ENCODE measurements around a stretch of chr3.

DNA sequence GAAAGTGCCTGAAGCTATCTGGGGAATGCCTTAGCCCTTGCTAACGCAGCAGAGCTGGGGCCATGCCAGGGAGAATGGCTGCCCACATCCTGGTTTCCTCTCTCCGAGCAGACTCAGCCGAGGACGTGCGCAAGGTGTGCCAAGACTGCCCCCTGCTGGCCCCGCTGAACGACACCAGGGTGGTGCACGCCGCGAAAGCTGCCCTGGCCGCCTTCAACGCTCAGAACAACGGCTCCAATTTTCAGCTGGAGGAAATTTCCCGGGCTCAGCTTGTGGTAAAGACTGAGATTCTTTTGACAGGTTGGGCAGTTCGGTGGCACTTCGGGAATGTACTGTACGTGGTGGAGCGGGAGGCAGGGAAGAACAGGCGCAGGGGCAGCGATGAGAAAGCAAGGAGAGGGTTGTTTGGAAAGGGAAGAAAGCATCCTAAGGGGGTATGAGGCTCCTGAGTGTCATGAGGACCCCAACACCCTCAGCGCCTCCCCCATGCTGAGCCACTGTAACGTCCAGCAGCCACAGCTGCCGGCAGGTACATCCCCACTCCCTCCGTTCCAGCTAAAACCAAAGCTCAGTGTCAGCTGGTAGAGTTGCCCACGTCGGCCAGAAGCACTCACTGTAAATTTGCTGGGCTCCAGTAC, 4.3 kb downstream of the AHSG start:
- PRO-cap = no peak
- RRBS = no CpG with 5 or more reads among the region's 26 CpGs

- PRO-cap = no peak
- RRBS = no CpG with 5 or more reads among the region's 2 CpGs
Observed at GRCh38 chr3:186717703-186718007, 496 bp downstream of the KNG1 start.

DNA sequence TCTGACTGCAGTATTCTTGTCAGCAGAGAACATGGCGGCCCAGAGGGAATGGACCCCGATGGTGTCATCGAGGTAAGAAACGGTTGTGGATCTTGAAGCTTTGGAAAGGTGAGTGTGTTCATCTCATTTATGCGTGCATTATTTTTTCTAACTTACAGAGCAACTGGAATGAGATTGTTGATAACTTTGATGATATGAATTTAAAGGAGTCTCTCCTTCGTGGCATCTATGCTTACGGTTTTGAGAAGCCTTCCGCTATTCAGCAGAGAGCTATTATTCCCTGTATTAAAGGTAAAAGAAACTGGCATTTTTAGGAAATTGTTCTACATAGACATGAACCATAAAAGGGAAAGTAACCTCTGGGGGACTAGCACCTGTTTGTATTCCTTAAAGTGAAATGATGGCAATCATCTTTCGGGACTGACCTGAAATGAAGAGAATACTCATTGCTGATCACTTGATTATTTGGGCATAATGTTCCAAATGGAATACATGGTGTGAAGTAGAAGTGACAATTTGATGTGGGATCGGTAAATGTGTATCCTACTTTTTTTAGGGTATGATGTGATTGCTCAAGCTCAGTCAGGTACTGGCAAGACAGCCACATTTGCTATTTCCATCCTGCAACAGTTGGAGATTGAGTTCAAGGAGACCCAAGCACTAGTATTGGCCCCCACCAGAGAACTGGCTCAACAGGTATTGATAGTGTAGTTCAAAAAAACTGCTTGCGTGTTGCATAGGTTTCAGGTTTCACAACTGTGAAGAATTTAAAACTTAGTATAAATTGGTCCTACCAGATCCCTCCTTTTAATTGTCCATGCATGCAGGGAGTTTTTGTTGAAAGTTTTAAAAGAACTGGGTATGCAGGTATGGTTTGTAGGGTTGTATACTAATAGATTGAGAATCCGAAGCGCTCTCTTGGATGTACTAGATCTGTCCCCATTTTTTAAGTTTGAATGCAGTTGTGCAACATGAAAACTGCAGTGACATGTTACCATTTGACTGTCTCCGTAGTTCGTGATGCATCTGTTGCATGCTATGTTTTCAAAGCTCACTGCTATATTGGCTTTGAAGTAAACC, 1.4 kb downstream of the EIF4A2 start:
- PRO-cap = no peak
- RRBS = no CpG with 5 or more reads among the region's 15 CpGs

- PRO-cap = no peak
- RRBS = no CpG with 5 or more reads among the region's 6 CpGs
Observed at GRCh38 chr3:186932483-186933024, 2.2 kb downstream of the ST6GAL1 start.

DNA sequence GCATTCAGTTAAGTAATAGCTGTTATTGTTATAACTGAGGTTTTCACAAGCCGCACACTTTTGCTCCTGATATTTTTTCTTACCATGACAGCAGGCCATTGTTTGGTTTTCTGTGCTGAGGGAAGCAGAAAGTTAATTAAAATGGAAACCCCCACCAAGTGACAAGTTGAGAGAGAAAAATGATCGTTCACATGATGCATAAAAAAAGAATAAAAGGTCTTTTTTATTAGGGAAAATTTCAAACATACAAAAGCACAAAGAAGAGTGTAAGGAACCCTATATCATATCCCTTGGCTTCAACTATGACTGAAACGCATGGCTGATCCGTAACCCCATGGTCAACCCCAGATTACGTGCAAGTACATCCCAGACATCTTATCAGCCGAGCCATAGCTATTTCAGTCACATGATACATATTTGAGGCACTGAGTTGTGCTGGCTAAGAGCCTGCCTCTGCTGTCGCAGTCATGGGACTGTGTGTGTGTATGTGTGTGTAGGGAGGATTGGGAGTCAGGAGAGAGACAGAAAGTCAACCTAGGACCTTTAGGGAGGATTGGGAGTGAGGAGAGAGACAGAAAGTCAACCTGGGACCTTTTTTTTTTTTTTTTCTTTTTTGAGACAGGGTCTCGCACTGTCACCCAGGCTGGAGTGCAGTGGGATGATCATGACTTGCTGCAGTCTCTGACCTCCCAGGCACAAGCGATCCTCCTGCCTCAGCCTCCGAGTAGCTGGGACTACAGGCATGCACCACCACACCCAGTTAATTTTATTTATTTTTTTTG, 8.3 kb downstream of the ST6GAL1 start:
- PRO-cap = no peak
- RRBS = no CpG with 5 or more reads among the region's 10 CpGs

GRCh38 chr3:186946468-186947045, 16.2 kb downstream of the ST6GAL1 start:
- PRO-cap = no peak
- RRBS = no CpG with 5 or more reads among the region's 9 CpGs

GRCh38 chr3:186983640-186983900, 53.2 kb downstream of the ST6GAL1 start:
- PRO-cap = no peak
- RRBS = no CpG with 5 or more reads among the region's 3 CpGs

- PRO-cap = no peak
- RRBS = no CpG with 5 or more reads among the region's 8 CpGs
Observed at GRCh38 chr3:186991612-186992408, 61.5 kb downstream of the ST6GAL1 start.

DNA sequence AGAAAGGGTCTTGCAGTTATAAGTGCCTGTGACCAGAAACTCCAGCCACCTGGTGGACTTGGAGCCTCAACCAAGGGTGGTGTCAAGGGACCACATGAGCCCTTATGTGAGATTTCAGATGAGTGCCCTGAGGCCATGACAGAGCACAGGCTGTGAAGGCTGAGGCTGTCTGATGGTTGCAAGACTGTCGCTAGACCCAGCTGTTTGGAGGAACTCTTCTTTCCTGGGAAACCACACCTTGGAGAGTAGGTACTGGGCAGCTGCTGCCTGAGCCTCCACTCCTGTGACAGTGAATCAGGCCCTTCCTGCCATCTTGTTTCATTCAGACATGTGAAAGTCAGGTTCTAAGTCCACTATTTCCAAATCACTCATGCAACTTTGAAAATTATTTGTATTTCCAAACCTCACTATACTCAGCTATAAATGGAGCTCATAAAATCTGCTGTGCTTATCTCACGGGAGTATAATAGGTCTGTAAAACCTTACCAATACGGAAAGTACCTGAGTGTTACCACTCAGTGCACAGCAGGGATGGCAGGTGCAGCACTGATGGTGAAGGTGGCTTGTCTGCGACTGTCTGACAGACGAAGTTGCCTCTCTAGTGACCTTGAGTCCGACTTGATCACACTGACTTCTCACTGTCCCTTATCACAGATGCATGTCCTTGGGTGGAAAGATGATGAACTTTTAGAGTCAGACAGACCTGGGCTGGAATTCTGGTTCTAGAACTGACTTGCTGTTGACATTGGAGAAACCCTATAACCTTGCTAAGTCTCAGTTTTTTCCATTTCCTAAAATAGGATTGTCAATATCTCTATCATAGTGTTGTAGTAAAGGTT, 99.3 kb downstream of the RPL39L start:
- PRO-cap = bidirectional peak, plus-strand start at position 514 of the sequence, minus-strand start at position 291 of the sequence
- RRBS = no CpG with 5 or more reads among the region's 6 CpGs

- PRO-cap = no peak
- RRBS = no CpG with 5 or more reads among the region's 4 CpGs
Observed at GRCh38 chr3:187040614-187041240, 98.6 kb downstream of the RPL39L start.

GRCh38 chr3:187369085-187369439, 877 bp downstream of the RTP4 start:
- PRO-cap = no peak
- RRBS = no CpG with 5 or more reads among the region's 1 CpG

- PRO-cap = no peak
- RRBS = no CpG with 5 or more reads among the region's 2 CpGs
Observed at GRCh38 chr3:187713558-187714040, 11.2 kb upstream of the RTP2 start.

DNA sequence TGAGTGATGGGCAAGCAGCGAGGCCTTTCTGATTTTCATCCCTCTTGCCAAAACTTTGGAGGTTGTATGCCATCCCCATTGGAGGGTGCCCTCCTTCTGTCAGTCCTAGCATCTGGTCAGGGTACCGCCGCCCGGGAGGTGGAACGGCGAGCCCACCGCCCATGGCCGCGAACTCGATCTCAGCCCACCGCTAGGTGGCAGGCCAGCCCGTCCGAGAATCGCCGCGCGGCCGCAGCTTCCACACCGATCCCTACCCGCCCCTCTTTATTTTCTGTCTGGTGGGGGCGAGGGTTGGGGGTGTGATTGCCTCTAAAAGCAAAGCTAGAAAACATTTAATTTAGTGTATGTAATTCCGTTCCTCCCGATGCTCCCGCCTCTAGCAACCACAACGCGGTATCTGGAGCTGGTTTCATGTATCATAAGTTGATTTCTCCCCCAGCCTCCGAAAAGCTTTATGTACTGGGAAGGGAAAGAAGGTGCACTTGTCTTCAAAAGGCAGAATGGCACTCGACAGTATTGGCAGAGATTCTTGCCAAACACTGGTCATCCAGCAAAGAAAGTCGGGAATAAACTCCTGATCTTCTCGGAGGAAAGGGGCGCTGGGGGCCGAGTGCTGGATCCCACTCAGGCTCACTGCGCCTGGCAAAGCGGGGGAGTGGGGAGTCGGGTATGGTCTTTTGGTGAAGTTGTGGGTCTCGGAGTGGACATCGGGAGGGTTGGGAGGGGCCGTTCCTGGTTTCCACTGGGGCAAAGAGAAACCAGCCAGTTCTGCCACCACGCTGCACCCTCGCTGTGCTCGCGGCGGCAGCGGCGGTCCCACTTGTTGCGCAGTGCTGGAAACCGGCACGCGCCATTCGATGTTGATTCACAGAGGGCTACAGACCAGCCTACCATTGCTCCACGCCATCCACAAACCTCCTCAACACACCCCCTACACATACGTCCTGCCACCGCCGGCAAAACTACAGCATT, 4.1 kb downstream of the BCL6 start:
- PRO-cap = bidirectional peak, plus-strand start at position 866 of the sequence, minus-strand start at position 794 of the sequence
- RRBS = 5% methylated on average over 7 of the region's 54 CpGs

- PRO-cap = no peak
- RRBS = 94% methylated on average over 3 of the region's 16 CpGs
Observed at GRCh38 chr3:187862336-187862735, 117.1 kb upstream of the BCL6 start.

- PRO-cap = no peak
- RRBS = no CpG with 5 or more reads among the region's 6 CpGs
Observed at GRCh38 chr3:187914280-187914743, 169.0 kb upstream of the BCL6 start.

DNA sequence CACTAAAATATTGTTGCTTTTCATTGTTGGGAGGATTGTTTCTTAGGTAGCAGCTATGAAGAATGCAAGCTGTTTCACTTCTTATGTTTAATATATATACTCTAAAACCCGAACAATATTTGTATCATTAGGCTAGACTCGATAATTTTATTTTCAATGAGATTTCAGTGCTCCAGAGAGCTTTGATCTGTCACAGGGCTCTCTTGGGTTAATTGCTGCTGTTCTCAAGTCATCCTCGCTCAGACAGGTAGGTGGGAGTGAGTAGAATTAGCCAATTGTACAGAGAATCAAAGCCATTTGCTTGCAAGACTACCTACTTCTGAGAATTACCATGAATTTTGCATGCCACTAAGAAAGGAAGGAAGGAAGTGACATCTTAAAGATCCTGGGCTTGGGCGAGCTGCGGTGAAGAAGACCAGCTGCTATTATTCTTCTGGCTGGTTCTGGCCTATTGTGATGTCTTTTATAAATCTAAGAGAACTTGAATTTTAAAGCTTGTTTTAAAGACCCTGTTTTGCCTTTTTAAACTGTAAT, 154.2 kb upstream of the LPP start:
- PRO-cap = no peak
- RRBS = no CpG with 5 or more reads among the region's 5 CpGs

DNA sequence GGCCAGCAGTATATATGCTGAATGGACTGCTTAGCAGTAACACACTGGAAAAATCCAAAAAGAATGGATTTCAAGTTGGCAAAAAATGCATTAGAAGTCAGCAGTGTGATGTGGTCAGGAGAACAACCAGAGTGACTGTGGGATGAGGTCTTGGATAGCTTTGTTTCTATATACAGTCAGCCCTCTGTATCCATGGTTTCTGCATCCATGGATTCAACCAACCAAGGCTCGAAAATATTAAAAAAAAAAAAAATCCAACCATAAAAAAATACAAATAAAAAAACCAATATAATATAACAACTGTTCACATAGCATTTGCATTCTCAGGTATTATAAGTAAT, 55.8 kb downstream of the LPP start:
- PRO-cap = no peak
- RRBS = no CpG with 5 or more reads among the region's 1 CpG

- PRO-cap = no peak
- RRBS = no CpG with 5 or more reads among the region's 6 CpGs
Observed at GRCh38 chr3:188222458-188223517, 68.8 kb downstream of the LPP start.

- PRO-cap = no peak
- RRBS = no CpG with 5 or more reads among the region's 4 CpGs
Observed at GRCh38 chr3:188239403-188240484, 85.8 kb downstream of the LPP start.

- PRO-cap = no peak
- RRBS = no CpG with 5 or more reads among the region's 2 CpGs
Observed at GRCh38 chr3:188261100-188261401, 107.1 kb downstream of the LPP start.